Iris pigment epithelial cell (primary cell): Measurements from ENCODE around the gene BAHD1.

GRCh38 chr15:40429964-40430964 lies 10.5 kb upstream of the BAHD1 start:
- RRBS, result no CpG with 5 or more reads among the region's 15 CpGs

DNA sequence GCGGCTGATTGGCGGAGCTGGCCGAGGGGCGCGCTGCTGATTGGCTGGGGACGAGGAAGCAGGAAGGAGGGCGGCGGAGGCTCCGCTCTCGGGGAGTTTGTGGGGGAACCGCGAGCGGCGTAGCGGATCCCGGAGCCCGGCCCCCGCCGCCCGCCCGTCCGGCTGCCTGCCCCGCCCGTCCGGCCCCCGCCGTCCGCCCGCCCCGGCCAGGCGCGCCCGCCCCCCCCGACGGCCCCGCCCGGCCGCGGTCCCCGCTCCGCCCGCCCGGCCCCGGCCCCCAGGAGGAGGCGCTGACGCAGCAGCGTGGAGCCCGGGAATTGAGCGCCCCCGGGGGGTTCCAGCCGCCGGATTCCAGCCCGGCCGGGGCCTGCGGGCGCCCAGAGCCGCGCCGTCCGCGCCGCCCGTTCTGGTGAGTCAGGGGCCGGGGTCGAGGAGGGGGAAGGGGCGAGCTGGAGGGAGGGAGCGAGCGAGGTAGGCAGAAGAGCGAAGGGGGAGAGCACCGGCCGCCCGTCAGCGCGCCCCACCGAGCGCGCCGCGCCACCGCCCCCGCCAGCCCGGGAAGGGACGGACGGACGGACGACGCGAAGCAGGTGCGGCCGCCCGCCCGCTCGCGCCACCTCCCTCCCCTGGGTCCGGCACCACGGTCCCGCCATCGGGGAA lies at the start of gene BAHD1:
Gene BAHD1 (plus strand): TSS at position 94 of the 660 bp plus-strand sequence.
- RRBS, result 2% methylated on average over 55 of the region's 98 CpGs

- RRBS, result no CpG with 5 or more reads among the region's 4 CpGs
Measured at GRCh38 chr15:40464409-40464962, 6.3 kb upstream of the CHST14 start.

GRCh38 chr15:40691574-40692163 lies 3.3 kb upstream of the RAD51 start:
- RRBS, result no CpG with 5 or more reads among the region's 8 CpGs

- RRBS, result 82% methylated on average over 7 of the region's 34 CpGs
Measured at GRCh38 chr15:40767737-40768487, 1.9 kb upstream of the C15orf62 start.

DNA sequence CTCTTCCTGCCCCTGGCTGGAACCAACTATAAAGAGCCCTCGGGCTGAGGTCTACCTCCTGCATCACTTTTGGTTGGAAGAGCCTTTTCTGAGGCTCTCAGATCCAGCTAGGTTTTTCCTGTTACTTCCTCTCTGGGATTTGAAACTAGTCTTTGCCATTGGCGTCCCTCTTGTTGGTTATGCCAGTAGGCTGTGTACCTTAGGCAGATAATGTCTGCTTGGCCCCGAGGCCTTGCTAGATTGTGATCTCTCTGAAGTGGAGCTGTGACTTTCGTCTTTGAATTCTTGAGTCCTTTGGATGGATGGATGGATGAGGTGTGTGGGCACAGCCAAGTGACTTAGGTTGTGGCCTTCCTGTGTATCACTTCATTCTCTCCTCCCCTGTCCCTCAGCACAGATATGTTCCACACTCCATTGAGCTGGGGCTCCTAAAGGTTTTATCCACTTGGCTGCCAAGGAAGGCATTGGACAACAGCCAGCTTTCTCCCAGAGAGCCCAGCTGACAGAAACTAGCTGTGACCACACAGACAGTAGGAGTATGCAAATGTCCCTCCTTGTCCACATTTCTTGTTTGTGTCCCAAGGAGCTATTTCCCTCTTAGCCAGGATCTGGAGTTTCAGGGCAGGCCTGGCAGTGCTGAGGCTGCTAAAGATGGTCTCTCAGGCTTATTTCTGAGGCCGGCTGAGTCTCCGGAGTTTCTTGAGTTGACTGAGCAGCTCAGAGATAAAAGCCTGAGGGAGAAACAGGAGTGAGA lies 7.9 kb upstream of the DNAJC17 start:
- RRBS, result no CpG with 5 or more reads among the region's 6 CpGs

- RRBS, result no CpG with 5 or more reads among the region's 8 CpGs
Measured at GRCh38 chr15:40857607-40858096, 13.8 kb downstream of the SPINT1 start.

GRCh38 chr15:40859057-40859603 lies 14.9 kb downstream of the RHOV start:
- RRBS, result no CpG with 5 or more reads among the region's 11 CpGs

- RRBS, result no CpG with 5 or more reads among the region's 3 CpGs
Measured at GRCh38 chr15:40869749-40869948, 4.4 kb downstream of the RHOV start.

DNA sequence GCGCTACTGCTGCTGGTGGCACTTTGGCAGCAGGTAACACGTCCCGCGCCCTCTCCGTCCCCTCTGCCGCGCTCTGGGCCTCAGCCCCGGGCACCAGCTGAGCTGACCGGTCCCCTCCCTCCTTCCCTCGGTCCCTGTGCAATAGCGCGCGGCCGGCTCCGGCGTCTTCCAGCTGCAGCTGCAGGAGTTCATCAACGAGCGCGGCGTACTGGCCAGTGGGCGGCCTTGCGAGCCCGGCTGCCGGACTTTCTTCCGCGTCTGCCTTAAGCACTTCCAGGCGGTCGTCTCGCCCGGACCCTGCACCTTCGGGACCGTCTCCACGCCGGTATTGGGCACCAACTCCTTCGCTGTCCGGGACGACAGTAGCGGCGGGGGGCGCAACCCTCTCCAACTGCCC lies 560 bp downstream of the DLL4 start:
- RRBS, result 3% methylated on average over 25 of the region's 40 CpGs

- RRBS, result no CpG with 5 or more reads among the region's 35 CpGs
Measured at GRCh38 chr15:40953645-40954804, 754 bp downstream of the CHAC1 start.

GRCh38 chr15:40972102-40972842 lies 19.0 kb downstream of the CHAC1 start:
- RRBS, result no CpG with 5 or more reads among the region's 4 CpGs

GRCh38 chr15:41071654-41072226 lies 44.3 kb downstream of the INO80 start:
- RRBS, result no CpG with 5 or more reads among the region's 9 CpGs

DNA sequence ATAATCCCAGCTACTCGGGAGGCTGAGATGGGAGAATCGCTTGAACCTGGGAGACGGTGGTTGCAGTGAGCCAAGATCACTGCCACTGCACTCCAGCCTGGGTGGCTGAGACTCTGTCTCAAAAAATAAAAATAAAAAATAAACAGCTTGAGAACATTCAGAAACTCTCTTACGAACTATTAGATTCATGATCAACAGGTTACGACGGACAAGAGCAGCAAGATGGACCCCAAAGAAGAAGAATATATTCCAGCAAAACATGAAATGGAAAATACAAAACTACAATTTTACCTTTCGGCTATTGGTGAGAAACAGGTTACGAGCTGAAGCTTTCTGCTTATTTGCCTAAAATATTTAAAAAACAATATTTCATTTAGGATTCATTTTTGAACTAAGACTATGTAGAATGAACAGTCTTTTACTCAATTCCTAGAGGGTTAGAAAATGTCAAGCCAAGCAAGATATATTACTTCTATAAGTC lies 35.3 kb downstream of the INO80 start:
- RRBS, result no CpG with 5 or more reads among the region's 8 CpGs

DNA sequence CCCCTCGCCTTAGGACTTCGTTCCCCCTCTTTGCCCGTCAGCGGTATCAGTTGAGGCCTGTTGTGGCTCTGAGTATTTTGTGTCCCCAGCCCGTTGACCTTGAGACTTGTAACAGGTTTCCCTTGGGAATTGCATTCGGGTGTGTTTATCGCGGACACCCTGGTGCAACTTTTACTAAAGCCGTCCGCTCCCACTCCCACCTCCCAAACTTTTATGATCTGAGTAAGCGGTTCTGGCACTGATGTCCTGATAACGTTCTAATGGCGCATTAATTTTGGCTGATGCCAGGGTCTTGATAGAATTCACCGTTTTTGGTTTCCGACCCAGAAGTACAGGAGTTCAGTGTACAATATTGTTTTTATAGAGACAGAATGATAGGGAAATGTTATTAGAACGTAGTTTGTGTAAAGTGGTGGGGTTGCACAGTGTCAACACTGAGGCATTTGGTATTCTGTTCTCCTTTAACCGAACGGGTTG lies 47.9 kb downstream of the OIP5 start:
- RRBS, result no CpG with 5 or more reads among the region's 18 CpGs

DNA sequence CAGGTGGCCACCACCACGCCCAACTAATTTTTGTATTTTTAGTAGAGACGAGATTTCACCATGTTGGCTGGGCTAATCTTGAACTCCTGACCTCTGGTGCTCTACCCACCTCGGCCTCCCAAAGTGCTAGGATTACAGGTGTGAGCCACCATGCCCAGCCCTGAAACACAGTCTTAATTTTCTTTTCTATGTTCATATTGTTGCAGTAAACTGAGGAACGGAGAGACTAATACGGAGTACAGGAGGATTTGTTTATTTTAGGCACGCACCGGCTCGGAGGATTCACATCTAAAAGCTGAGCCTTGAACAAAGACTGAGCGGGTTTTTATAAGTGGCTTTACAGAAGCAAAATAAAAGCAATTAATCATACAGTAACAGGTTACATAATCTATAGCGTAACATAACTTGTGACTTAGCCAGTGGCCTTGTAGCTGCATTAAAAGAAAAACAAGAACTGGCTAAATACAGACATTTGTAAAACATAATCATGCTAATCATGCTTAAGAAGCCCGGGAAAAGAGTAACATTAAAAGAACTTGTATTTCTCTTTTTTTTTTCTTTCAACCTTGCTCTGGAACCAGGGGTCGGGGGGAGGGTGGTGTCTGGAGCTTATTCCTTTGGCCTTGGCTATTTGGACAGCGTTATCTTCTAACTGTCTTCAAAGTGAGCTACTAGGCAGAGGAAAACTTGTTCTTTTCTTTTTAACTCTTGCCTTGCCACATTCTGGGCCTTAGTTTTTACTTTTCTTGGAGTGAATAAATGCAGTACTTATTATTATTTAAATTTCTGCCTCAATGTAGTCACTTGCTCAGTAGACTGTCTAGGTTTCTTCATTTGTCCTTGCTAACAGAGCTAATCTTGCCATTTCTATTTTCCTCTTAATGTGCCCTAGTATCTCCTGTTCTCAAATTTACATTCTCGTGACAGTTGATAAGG lies 17.5 kb downstream of the NUSAP1 start:
- RRBS, result no CpG with 5 or more reads among the region's 14 CpGs

DNA sequence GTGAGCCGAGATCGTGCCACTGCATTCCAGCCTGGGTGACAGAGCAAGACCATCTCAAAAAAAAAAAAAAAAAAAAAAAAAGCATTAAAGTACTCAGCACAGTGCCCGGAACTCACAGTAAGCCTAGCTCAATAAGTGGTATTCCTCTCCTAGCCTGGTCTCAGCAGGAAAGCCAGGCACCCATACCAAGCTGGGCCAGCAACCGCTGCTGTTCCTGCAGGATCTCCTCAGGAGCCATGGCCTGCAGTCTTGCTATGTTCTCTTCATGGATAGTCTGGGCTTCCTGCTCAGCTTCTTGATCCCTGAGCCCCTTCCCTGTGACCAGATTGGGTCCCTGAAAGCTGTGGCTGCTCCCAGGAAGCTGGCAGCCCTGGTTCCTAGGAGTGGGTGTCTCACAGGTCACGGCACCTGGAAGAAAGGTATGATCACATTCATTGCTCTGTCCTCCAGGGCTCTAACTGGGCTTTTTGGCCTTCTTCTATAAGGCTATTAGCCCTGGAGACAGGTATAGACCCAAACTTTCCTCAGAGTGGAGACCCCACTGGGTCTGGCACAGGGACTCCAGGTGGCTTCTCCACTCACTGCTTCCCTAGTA lies 9.4 kb downstream of the RPAP1 start:
- RRBS, result no CpG with 5 or more reads among the region's 5 CpGs

DNA sequence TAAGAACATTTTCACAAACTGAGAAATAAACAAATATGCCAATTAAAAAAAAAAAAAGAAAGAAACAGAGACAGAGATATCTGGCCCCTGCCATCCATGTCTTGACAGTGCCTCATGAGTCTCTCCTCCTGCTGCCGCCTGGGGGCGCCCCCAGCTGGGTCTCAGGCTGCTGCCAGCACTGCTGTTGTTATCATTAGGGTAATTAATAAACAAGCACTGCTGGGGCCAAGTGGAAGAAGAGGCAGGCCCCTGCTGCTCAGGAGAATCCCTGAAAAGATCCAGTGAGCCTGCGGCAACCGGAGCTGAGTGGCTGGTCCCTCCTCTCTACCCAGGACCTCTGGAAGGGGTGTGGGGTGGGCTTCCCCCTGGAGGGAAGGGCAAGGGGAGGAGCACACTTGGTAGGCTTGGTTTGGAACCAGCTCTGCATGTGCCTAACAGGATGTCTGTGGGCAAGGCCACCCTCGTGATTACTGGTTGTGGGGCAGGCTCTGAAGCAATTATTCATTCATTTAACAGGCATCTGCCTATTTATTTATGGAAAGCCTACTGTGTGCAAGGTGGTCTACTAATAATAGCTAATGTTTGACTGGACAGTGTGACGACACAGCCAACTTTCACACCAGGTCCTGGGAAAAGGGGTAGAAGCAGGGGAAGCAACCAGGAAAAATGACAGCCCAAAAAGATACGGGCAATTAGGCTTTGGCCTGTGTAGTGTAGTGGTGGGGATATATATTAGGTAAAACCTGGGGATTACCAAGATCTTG lies 1.2 kb upstream of the TYRO3 start:
- RRBS, result no CpG with 5 or more reads among the region's 7 CpGs

DNA sequence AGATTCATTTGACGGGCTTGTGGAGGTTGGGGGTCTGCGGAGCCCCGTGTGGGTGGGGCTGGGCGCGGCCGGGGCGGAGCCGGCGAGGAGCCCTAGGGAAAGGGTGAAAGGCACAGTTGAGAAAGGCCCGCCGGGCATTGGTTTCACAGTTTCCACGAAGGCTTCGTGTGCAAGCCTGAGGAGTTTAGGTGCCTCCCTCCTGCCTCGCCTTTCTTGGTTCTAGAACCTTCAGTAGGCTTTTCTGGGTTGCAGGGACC lies 100.9 kb downstream of the TYRO3 start:
- RRBS, result 5% methylated on average over 8 of the region's 14 CpGs

DNA sequence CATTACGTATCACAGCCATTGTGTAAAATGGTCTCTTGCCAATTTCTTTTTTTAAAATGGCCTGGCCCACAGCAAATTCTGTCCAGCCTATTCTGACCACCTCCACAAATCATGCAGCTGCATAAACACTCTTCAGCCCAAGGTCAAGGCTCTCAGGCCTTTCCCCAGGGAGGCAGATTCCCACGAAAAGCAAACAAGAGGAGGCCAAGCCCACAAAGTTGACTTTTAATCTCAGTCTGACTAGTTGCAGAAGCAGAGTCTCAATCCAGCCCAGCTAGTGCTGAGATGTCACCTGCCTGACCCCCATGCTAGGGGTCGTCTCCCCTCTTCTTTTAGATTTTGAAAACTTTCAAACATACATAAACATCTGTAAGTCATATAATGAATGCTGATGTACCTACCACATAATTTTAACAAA lies 26.4 kb upstream of the SPTBN5 start:
- RRBS, result no CpG with 5 or more reads among the region's 3 CpGs